H9 (cell line): ENCODE measurements around the gene PITPNA.

DNA sequence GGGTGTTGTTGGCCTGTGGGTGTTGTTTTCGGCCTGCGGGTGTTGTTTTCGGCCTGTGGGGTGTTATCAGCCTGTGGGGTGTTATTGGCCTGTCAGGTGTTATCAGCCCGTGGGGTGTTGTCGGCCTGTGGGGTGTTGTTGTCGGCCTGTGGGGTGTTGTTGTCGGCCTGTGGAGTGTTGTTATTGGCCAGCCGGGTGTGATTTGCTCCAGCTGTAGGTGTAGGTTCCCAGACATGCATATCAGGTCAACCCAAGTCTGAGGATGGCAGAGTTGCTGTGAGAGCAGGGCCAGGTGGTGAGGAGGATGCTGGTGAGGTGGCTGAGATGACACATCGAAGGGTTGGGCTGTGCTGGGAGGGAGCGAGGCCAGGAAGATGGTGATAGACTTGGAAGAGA is 7.2 kb downstream of the TRARG1 start:
- PRO-cap, result no peak

- PRO-cap, result no peak
Measured at GRCh38 chr17:1353786-1354333, 46.2 kb downstream of the YWHAE start.

- PRO-cap, result no peak
Measured at GRCh38 chr17:1380666-1381317, 19.2 kb downstream of the YWHAE start.

DNA sequence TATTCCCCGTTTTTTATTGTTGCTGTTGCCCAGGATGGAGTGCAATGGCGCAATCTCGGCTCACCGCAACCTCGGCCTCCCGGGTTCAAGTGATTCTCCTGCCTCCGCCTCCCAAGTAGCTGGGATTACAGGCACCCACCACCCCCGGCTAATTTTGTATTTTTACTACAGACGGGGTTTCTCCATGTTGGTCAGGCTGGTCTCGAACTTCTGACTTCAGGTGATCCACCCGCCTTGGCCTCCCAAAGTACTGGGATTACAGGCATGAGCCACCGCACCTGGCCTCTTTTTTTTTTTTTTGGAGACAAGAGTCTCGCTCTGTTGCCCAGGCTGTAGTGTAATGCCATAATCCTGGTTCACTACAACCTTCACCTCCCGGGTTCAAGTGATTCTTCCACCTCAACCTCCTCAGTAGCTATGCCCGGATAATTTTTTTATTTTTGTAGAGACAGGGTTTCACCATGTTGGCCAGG is 3.3 kb downstream of the YWHAE start:
- PRO-cap, result no peak

- PRO-cap, result no peak
Measured at GRCh38 chr17:1404786-1405145, 4.7 kb upstream of the YWHAE start.

DNA sequence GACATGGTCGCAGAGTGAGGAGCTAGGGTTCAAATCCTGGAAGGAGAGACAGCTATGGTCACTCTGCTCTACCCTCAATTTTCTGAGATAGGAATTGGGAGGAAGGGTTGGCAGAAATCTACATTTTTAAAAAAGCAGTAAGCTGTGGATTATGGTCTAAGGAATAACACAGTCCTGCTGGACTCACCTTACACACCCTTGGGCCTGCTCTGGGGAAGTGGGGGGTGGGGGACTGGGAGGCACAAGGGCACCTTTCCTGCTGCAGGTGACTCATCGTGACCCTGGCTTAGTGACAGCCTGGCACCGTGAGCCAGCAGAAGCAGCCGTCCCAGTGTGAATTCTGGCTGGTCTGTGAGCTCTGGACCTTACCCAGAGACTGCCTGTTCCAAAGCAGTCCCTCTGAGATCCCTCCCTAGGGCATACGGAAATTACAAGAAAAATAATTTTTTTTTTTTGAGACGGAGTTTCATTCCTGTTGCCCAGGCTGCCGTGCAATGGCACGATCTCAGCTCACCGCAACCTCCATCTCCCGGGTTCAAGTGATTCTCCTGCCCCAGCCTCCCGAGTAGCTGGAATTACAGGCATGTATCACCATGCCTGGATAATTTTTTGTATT is 4.2 kb upstream of the CRK start:
- PRO-cap, result no peak

- PRO-cap, result no peak
Measured at GRCh38 chr17:1461158-1461644, 5.2 kb upstream of the CRK start.

DNA sequence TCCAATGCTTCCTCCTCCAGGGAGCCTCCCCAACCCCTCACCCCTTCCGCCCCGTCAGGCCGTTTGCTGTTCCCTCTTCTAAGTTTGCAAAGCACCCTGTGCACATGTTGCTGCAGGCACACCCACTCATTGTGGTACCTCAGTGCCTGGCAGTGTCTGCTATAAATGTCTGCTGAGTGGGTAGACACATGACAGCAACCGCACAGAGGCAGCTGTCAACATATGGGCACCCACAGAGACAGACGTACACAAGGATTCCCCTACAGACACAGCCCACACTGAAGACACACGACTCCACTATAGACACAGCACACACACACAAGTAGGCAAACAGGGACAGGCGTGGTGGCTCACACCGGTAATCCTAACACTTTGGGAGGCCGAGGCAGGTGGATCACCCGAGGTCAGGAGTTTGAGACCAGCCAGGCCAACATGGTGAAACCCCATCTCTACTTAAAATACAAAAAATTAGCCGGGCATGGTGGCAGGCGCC is 17.8 kb upstream of the CRK start:
- PRO-cap, result no peak

DNA sequence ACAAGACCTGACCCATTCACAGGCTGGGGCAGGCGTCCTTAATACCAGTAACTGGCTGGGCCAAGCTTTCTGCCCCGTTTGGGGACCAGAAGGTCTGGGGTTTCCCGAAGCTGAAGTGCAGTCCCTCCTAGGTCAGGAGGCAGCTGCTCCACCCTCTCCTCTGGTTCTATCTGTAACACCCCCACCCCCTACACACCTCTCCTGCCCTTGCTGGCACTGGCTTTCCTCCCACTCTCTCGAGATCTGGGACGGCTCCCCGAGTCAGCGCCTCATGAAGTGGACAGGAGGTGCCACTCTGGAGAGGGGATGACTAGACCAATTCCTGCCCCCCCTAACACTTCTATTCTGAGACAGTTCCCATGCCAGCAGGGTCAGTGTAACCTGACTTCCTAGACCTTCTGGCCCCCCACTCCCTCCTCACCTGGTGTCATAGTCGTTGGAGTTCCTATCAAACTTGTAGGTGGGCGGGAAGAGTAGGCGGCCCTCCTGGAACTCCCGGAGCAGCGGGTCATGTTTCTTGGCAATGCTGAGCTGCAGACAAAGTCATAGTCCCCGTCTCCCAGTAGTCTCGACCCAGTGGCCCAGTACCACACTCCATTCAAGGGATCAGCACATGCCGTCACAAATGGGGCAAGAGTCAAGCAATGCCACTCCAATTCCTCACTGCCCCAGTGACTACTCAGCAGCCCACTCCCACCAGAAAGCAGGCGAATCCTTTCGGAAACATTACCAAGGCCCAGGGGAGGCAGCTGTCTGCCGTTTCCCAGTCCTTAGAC is 9.7 kb downstream of the INPP5K start:
- PRO-cap, result no peak

DNA sequence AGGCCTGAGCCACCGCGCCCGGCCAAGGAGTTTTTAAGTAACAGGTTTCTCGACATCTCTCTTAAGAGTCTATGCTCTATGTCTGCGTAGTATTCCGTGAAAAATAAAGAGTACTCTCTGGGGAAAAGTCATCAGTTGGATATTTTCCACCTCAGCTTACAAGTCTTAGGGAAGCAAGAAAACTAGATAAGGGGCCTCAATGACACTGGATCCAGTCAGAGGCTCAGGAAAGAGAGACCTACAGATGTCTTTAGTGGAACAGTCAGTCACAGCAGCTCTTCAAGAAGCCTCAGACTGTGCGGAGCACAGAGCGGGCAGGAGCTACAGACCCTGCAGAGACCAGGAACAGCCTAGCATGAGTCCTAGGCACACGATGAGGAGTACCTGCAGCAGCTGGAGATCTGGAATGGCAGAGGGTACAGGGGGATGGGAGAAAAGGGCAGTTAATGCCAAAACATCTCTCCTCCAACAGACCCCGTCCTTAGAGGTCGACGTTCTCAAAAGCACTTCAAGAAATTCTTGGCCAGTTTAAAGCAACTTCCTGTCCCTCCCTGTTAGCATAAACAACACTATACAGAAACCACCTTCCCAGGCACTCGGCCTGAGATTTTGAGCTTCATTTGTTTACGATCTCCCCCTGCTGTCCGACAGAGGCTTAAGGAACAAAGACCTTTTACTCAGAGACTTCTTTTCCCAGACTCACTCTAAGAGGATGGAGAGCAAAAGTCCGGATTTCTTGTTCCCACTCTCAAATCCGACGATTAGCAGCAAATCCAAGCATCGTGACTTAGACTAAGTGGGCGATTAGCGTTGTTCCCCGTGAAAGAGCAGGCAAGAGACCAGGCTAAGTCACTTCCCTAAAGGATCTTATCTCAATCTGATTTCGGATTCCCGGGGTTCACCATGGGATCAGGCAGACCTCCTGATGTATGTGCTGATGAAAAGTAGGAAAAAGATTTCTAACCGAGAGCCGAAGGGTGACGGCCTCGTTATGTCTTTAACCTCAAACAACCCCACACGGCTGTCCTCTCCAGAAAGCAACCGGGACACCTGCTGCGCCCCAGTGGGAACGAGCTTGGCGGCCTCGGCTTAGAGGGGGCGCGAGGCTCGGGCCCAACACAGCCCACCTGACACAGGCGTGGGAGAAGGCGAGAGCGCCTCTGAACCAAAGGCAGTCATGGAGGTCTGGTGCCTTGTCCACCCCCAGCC is 823 bp downstream of the INPP5K start:
- PRO-cap, result unidirectional peak, plus-strand start at position 292 of the sequence; bidirectional peak, plus-strand start at position 686 of the sequence, minus-strand start at position 611 of the sequence

DNA sequence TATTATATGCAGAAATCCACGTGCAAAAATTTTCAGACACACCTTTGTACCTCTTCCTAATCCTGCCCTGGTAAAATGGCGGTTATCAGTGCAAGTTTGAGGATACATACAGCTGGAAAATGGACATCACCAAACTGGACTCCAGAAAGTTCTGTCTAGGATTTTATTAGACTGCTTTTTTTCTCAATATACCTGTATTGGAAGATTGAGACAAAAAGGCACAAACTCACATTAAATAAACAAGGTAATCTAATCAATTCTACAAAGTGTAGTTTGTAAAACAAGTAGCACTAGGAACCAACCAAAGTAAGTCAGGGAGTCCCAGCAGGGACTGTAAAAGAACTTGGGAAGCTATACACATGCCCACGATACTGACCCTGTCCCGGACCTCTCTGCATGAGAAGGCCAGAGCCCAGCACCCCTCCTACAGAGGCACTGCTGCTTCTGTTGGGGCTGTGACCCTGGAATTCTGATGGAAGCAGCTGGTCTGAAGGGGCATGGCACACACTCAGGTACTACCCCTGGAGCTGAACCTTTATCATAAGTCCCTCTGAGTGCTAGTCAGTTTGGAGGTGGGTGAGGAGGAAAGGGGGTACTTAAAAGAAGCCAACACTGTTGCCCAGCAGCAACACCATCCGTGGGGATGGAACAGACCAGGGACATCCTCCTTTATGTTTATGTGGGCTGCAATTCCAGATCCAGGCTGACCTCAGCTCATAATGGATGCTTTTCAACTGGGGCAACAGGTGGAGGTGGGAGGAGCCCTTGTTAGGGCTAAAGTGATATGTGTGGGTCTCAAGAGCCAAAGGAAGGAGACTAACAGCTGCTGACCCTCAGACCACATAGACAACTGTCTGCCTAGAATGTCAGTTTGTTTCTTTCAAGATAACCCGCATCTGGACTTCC is 1.7 kb upstream of the INPP5K start:
- PRO-cap, result no peak

GRCh38 chr17:1526966-1527187 is 10.5 kb upstream of the INPP5K start:
- PRO-cap, result no peak

DNA sequence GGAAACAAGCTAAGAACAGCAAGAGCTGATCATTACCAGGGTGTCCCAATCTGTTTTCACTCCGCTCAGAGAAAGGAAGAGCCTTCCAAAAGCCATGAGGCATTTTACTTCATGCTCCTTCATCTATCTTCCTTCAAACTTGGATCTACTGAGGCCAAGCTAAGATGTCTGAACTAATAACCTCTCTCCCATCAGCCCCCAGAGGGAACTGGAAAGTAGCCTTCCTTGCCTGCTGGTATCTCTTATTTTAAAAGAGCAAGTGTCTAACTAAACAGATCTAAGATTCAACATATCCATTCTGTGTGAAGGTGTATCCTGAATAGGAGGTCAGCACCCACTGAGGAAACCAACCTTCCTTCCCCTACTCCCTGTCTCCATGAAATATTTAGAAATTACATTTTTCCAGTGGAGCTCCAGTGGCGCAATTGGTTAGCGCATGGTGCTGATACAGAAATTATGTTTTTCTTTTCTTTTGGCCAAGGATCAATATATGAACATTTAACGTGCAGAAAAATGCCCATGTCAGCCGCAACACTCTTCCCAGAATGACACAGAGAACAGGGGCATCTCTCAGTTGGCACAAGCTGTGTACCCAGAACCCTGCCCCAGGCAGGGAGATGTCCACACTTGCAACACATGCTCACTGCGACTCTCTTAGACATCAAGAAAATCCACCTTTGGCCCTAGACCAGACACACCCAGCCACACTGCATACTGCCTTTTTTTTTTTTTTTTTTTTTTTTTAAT is 17.2 kb downstream of the PITPNA start:
- PRO-cap, result no peak

- PRO-cap, result bidirectional peak, plus-strand start at chr17:1562921, minus-strand start at chr17:1562745
Measured at GRCh38 chr17:1562181-1563082, at the start of gene PITPNA. PITPNA (minus strand) TSS chr17:1562792.

GRCh38 chr17:1604701-1605566 is 23.7 kb downstream of the SLC43A2 start:
- PRO-cap, result no peak

DNA sequence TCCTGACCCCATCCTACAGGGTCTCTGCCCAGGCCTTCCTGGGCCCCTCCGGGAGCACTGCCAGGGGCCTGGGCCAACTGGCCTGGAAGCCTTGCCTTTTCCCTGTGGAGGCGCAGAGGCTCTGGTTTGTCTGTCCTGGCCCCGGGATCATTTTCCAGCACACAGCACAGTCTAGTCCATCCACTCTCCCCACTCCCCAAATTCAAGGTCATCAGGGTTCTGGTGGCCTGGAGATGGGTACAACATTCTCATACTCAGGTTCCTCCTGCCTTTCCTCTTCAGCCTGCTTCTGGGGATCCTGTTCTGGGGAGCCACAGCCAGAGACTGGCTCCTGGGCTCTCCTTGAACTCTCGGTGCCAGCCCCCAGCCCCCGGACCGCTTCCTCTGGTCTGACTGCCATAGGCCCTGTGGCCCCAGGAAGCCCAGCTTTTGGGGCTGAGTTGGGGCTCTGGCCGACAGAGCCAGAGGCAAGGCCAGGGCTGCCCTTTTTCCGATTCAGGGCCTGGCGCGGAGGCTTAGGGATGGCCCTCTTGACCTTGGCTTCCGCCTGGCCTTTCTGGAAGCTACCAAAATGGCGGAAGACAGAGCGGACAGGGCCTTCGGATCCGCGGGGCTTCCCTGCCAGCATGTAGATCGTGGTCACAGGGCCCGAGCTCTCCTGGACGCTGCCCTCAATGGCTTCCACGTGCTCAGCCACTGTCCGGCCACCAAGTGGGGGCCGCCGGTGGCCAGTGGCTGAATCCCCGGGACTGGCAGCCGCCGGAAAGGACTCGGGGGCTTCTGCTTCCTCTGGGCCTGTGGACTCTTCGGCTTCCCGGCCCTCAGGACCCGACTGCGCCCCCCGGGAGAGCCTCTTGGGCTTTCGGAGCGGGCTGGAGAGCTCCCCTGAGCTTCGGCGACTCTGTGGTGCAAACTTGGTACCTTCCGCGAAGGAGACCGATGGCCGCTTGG is 6.2 kb upstream of the SLC43A2 start:
- PRO-cap, result no peak

GRCh38 chr17:1637778-1638993 is 7.3 kb downstream of the SCARF1 start:
- PRO-cap, result no peak

DNA sequence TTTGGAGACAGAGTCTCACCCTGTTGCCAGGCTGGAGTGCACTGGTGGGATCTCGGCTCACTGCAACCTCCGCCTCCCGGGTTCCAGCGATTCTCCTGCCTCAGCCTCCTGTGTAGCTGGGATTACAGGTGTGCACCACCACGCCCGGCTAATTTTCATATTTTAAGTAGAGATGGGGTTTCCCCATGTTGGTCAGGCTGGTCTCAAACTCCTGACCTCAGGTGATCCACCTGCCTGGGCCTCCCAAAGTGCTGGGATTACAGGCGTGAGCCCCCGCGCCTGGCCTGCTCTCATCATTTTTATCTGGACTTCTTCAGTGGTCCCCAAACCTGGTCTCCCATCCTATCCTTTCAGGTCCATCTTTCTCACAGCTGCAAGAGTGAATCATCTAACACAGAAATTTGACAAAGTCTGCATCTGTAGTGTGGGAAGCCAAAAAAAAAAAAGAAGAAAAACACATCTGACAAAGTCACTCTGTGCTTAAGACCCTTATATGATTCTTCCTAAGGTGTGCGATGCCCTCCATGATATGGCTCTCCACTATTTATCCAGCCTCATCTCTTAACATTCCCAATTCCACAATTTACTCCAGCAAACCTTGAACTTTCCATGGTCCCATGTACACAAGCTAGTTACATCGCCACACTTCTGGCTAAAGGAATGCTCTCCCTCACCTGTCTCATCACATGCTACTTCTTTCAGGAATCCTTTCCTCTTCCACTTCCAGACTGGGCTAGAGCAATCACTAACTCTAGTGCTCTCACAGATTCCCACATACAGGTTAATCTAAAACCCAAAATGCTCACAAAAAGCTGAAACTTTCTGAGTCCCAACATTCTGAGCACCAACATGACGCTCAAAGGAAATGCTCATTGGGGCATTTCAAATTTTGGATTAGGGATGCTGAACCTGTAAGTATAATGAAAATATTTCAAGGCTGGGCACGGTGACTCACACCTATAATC is 13.9 kb downstream of the PRPF8 start:
- PRO-cap, result no peak

GRCh38 chr17:1712561-1713095 is 2.5 kb upstream of the TLCD2 start:
- PRO-cap, result no peak

GRCh38 chr17:1723753-1724177 is 739 bp upstream of the WDR81 start:
- PRO-cap, result no peak